ENCODE data around the gene IL15RA.

GRCh38 chr10:5968824-5969344 lies 8.5 kb downstream of the IL15RA start:
- RRBS: no CpG with 5 or more reads among the region's 7 CpGs

DNA sequence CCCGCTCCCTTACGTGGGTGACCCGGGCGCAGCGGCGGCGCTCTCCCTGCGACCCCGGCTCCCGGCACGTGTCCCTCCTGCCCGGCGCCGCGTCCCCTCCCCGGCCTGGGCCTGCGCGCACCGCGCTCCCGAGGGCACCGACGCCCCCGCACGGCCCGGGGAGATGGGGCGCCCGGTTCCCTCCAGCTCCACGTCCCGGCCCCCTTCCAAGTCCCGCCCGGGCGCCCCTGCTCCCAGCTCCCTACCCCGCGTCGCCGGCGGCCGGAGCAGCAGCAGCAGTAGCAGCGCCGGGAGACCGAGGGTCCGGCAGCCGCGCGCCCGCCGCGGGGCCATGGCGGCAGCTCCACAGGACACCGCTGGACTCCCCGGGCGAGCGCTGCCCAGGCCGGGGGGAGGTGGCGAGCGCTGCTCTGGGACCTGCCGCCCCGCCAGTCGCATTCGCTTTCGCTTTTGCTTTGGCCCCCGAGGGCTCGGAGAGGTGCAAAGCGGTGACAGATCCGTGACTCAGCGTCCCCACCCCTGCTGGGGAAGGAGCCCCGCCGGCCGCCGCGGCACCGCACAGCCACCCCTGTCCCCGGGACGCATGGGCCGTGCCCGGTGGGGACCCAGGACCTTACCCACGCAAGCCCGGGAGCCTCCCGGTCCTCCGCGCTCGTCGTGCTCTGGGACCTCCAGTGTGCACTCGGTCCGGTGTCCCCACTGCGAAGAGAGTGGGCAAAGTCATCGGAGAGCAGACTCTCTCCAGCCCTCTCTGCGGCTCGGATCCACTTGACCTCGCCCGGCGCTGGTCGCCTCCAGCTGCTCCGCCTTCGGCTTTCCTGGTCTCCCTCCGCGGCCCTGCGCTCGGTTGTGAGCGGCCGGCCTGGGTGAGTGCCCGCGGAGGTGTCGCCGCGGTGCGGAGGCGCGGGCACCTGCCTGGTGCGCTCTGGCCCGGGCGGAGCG lies at the start of gene IL15RA:
Gene IL15RA, minus strand, starts transcription at position 384 of the 942 bp plus-strand sequence.
- RRBS: 2% methylated on average over 64 of the region's 114 CpGs

DNA sequence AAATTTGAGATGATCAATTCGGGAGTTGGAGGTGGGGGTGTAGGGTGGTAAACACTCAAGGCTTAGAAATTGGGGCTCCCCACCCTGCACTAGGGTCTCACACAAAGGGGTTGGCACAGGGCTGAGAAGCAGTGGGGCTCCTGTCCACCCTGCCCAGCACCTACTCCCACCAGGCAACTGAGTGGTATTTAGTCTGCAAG lies 27.3 kb downstream of the IL2RA start:
- RRBS: no CpG with 5 or more reads among the region's 1 CpG

GRCh38 chr10:6037972-6038691 lies 24.0 kb downstream of the IL2RA start:
- RRBS: no CpG with 5 or more reads among the region's 4 CpGs

DNA sequence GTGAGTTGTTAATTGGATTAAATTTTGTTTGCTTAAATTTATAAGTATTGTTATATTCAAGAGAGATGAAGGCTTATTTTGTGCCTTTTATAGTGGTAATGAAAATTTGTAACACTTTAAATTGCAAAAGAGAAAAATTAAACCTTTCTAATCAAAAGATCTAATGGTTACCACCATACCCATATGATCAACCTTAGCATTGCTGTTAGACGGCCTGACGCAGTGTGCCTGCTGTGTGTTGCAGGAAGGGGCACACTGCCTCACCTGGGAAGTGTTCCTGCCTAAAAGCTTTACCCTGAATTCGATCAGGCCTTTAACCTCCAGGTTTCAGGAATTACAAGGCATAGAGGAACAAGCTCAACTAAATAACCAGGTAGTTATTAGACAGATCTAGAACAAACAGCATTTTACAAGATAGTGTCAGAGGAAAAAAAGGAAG lies 11.3 kb downstream of the RBM17 start:
- RRBS: no CpG with 5 or more reads among the region's 3 CpGs

DNA sequence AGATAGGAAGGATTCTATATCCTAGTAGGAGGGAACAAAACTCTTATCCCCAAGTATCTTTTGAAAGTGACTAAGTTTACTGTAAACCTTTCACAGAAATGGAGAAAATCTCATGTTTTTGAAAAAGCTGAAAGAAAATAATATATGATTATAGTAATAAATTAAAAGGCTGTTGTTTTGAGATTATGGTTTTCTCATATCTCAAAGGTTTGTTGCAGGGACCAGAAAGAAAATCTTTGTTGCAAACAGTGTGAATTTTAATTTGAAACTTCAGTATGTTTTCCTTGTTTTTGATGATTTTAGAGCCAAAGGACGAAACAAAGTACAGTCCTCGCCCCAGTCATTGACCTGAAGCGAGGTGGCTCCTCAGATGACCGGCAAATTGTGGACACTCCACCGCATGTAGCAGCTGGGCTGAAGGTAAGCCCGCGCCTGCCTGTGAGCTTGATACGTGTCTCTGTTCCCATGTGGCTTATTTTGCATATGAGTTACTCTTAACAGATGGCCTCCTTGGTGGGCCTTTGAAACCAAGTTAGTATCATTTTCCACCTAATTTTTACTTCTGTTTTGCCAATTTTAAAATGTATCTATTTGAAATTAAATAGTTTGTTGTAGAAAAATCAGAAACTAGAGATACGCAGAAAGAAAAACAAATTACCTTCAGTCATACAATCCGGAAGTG lies 12.3 kb downstream of the RBM17 start:
- RRBS: no CpG with 5 or more reads among the region's 10 CpGs

DNA sequence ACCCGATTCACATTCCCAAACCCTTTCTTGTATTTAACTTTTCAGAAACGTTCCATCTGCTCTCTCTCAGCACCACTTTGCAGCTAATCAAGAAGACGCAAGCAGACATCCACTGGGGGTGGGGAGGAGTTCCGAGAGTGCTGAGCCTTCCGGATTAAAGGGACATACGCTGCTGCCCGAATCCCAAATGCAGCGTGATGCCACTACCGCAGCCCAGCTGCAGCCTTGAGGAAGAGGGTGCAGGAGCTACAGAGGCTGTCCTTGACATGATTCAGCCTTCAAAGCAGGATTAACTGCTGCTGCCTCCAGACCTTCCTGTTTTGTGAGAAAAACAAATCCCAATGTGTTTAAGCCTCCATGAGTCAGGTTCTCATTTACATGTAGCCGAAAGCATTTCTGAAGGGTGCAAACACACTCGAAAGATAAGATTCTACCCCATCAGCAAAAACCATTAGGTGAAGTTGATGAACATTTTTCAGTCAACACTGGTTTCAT lies 40.0 kb downstream of the RBM17 start:
- RRBS: no CpG with 5 or more reads among the region's 11 CpGs

DNA sequence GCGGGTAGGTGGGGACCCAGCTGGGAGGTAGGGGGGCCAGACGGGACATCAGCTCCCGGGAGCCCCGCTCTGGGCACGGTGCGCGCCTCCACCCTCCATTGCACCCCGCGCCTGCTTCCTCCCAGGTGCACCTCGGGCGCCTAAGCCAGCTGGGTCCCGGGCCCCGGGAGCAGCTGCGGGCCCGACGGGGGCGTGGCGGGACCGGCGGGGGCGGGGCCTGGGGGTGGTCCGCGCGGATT lies 39.3 kb upstream of the PFKFB3 start:
- RRBS: 1% methylated on average over 20 of the region's 24 CpGs

GRCh38 chr10:6177594-6178942 lies 24.7 kb upstream of the PFKFB3 start:
- RRBS: no CpG with 5 or more reads among the region's 40 CpGs

DNA sequence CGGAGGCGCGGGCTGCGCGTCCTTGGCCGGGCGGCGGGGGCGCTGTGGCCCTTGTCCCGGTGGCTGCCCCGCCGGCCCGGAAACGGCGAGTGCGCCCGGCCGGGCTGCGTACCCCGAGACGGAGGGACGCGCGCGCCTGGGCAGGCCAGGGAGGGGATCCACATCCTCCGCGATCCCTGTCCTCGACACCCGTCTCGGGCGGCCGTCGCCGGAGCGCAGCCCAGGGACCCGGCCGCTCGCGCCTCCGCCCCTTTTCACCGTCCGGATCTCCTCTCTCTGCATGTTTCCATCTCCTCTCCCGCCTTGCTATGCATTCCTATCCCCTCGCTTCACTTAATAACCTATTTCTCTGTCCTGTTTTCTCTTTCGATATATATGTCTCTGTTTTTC lies 729 bp downstream of the PFKFB3 start:
- RRBS: 1% methylated on average over 6 of the region's 45 CpGs

- RRBS: no CpG with 5 or more reads among the region's 5 CpGs
These were observed 2.3 kb downstream of the PFKFB3 start for GRCh38 chr10:6205129-6205423.

DNA sequence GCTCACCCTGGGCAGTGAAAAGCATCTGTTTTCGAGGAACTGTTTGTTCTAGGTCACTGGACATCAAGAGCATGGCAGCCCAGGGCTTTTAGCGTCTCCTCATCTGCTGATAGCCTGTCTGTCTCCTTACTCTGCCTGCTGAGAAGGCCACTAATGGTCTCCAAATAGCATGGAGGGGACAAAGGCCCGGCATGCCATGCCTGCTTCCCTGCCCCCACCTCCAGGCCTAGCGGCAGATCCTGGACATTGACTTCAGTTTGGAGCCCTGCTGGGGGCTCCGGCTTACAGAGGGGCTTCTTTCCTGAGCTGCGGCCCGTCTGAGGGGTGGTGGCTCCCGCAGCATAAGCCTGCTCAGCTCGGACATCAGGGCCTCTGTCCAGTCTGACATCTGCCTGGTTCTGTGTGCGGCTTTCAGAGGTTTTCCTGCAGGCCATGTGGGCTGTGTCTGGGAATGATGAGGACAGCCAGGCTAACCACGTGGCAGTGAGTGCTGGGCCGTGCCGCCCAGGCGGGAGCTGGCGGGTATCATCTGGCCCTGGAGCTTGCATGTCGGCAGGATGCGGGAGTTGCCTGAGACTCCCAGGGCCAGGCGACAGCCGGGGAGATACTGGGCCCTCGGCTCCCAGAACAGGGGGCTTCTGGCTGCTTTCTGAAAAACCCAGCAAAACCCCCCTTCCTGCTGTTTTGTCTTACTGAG lies 9.1 kb downstream of the PFKFB3 start:
- RRBS: 94% methylated on average over 2 of the region's 20 CpGs

DNA sequence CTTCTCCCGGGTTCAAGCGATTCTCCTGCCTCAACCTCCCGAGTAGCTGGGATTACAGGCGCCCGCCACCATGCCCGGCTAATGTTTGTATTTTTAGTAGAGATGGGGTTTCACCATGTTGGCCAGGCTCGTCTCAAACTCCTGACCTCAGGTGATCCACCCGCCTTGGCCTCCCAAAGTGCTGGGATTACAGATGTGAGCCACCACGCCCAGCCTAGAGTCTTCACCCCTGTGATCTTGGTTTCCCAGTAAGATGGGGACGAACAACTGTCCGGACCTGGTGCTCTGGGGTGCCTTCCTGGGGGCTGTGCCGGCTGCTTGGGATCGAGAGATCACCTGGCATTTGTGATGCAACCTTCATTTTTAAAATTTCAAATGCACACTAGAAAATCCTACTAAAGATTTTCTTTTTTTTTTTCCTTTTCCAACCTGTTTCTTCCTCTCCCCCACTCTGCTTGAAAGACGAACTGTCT lies 28.1 kb downstream of the PFKFB3 start:
- RRBS: no CpG with 5 or more reads among the region's 14 CpGs

DNA sequence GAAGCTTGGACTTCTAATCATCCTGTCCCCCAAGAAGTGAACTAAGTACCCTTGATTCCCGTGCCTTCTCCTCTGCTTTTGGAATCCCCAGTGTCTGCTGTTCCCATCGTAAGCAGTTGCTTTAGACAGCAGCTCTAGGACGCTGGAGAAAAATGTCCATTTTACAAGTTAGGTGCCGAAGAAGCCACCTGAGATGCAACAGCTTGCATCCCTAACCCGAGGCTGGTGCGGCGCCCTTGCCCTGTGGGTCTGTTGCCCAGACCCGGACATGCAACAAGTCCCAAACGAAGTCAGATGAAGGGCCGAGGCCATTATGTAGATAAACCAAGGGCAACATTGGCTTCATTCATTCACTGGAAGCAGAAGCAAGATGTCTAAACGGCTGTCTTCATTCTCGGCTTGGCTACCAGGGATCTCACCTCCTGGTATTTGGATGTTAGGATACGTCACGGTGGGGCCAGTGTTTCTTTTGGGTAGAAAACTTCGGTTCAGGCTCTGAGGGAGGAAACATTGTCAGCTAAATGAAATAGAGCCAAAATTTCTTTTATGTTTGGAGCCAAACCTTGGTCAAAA lies 44.1 kb downstream of the PFKFB3 start:
- RRBS: no CpG with 5 or more reads among the region's 15 CpGs

DNA sequence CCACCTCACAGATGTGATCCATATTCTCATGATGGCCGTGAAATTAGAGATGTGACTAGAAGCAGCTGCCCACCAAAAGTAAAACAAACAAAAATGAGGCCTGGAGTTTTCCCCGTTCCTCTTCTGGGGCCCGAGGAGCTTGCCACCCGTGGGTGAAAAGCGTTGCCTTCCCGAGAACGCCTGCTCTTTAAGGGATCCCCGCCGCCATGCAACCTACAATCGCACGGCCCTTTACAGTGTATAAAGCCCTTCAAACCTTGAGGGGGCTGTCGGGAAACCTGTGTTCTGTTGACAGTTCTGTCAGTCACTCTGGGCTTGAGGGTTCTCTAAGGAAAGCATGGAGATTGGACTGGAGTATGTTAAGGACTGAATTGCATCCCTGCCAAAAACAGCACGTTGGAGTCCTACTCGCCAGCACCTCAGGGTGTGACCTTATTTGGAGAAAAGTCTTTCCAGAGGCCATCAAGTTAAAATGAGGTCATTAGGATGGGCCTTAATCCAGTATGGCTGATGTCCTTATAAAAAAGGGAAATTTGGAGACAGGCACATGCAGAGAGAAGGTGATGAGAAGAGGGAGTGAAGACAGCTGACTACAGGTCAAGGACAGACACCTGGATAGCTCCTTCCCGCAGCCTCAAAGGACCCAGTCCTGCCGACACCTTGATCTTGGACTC lies 70.6 kb downstream of the PFKFB3 start:
- RRBS: no CpG with 5 or more reads among the region's 16 CpGs

DNA sequence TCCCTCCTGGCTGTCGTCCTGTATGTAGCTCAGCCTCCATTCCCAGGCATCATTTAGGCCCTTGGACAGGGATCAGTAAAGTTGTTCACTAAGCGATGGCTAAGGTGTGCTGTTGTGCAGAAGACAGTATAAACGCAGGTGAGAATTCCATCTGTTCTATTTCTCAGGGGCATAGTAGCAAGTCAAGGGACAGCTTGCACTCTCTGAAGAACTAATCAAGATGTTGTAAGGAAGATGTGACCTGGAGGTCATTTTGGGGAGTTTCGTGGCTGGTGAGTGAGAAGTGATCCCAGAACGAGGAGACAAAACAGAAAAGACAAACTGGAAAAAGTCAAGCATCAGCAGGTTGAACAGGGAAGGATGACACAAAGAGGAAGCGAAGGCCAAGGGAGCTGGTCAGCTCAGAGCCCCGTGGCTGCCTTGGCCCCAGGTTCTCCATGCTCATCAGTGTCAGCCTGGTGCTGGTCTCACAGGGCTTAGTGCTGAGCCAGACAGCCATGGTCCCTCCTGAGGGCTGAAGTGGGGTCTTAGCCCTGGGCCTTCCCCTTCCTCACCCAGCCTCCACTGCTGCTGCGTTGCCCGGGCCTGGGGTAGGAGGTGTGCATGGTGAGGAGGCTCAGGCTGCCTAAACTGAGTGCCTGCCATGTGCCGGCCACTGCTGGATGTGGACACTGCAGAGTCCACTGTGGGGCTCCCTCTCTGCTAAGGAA lies 183.5 kb downstream of the PFKFB3 start:
- RRBS: 84% methylated on average over 2 of the region's 10 CpGs

- RRBS: no CpG with 5 or more reads among the region's 7 CpGs
These were observed 17.1 kb downstream of the PRKCQ start for GRCh38 chr10:6562952-6563435.

- RRBS: no CpG with 5 or more reads among the region's 1 CpG
These were observed 136.5 kb upstream of the PRKCQ start for GRCh38 chr10:6716584-6717058.

- RRBS: no CpG with 5 or more reads among the region's 9 CpGs
These were observed 157.1 kb upstream of the PRKCQ start for GRCh38 chr10:6737022-6737827.

GRCh38 chr10:6738162-6738672 lies 158.1 kb upstream of the PRKCQ start:
- RRBS: no CpG with 5 or more reads among the region's 13 CpGs

Measured in CMK (cell line).